ENCODE results near the genes CACNG8, TFPT and CNOT3.

DNA sequence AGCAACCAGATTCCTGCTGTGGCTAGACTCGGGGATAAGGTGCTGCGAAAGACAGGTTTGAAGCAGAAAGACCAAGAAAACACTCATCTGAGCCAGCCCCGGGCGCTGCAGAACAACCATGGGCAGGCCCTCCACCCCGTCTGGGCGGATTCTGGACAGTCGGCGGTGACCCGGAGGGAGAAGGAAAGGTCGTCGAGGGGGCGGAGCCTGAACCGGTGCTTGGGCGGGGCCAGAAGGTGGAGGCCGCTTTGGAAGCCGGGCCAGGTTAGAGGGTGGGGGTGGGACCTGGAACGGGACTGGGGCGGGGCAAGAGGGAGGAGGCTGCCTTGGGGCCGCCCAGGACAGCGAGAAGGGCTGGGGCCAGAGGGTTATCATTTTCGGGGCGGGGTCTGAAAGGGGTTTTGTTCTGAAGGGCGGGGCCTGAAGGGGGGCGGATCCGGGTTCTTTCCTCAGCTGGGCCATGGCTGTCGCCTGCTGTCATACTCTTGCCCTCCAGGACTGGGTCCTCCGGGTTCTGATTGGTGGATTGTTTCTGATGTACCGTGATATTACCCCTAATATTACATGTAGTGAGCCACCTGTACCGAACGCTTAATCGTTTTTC is 4.9 kb upstream of the ZNF765 start:
- PRO-cap: unidirectional peak, plus-strand start at position 158 of the sequence
- RAMPAGE, long total RNA, 2 experiments: no peak in any of the 2 experiments

DNA sequence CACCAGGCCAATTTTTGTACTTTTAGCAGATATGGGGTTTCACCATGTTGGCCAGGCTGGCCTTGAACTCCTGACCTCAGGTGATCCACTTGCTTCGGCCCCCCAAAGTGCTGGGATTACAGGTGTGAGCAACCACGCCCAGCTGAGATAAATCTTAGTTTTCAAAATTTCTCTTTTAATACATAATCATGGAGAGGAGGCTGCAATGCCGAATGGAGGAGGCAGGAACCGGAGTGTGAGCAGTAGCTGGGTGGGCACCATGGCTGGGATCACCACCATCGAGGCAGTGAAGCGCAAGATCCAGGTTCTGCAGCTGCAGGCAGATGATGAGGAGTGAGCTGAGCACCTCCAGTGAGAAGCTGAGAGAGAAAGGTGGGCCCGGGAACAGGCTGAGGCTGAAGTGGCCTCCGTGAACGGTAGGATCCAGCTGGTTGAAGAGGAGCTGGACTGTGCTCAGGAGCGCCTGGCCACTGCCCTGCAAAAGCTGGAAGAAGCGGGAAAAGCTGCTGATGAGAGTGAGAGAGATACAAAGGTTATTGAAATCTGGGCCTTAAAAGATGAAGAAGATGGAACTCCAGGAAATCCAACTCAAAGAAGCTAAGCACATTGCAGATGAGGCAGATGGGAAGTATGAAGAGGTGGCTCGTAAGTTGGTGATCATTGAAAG is 11.7 kb downstream of the ZNF813 start:
- PRO-cap: no peak
- RAMPAGE, long total RNA, 2 experiments: no peak in any of the 2 experiments

DNA sequence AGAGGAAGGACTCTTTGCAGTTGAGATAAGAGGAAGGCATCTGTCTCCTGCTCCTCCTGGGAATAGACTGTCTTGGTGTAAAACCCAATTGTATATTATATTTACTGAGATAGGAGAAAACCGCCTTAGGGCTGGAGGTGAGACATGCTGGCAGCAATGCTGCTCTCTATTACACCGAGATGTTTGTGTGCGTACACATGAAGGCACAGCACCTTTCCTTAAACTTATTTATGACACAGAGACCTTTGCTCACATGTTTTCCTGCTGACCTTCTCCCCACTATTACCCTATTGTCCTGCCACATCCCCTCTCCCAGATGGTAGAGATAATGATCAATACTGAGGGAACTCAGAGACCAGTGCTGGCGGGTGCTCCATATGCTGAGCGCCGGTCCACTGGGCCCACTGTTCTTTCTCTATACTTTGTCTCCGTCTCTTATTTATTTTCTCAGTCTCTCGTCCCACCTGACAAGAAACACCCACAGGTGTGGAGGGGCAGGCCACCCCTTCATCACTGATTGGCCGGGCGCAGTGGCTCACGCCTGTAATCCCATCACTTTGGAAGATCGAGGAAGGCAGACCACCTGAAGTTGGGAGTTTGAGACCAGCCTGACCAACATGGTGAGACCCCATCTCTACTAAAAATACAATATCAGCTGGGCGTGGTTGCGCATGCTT is 30.7 kb downstream of the ZNF813 start:
- PRO-cap: no peak
- RAMPAGE, long total RNA, 2 experiments: no peak in any of the 2 experiments

DNA sequence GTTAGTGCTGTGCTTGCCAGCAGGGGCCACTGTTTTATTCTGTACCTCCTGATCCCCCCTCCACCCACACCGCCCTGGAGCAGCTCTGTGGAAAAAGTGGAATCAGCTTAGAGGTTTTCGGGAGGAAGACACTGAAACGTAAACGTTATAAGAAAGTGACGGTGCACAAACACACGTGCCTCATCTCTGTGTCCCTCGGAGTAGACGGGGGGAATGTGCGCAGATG is 33.6 kb upstream of the ZNF331 start:
- PRO-cap: no peak
- RAMPAGE, long total RNA, 2 experiments: no peak in any of the 2 experiments

GRCh38 chr19:53581857-53582337 is 44.0 kb downstream of the ZNF331 start:
- PRO-cap: no peak
- RAMPAGE, long total RNA, 2 experiments: no peak in any of the 2 experiments

DNA sequence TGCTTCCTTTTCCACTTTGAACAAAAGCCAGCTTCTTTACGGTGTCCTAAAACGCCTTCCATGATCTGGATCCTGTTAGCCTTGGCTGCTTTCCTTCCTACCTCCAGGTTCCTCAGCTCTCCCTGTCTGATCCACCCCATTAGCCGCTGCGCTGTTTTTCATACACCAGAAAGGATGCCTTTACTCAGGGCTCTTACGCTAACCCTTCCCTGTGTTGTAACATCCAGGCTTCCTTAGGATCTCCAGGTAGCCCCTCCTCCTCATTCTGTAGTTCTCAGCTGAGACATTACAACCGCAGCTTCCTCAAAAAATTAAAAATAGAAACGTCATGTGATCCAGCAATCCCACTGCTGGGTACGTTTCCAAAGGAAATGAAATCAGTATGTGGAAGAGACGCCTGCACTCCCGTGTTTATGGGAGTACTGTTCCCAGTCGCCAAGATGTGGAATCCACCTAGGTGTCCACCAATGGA is 18.5 kb upstream of the MYADM start:
- PRO-cap: no peak
- RAMPAGE, long total RNA, 2 experiments: no peak in any of the 2 experiments

- PRO-cap: unidirectional peak, plus-strand start at chr19:53868361
- RAMPAGE, long total RNA, 2 experiments: no peak in any of the 2 experiments
Observed at GRCh38 chr19:53868248-53868436, 459 bp downstream of the MYADM start.

- PRO-cap: no peak
- RAMPAGE, long total RNA, 2 experiments: no peak in any of the 2 experiments
Observed at GRCh38 chr19:53962864-53963338, at the start of gene CACNG8. TSS of gene CACNG8 (plus strand) at chr19:53962937.

- PRO-cap: bidirectional peak, plus-strand start at chr19:54115777, minus-strand start at chr19:54115621
- RAMPAGE, long total RNA, 2 experiments: start-site peak on the plus strand in 2 of 2 experiments, at chr19:54115768-54115775 at its widest, 190 to 265 reads per replicate; start-site peak on the minus strand in 1 of 2 experiments, at chr19:54115291-54115339 at its widest, 15 reads per replicate
Observed at GRCh38 chr19:54114773-54116003, at the start of gene TFPT. TSS of gene TFPT (minus strand) at chr19:54115657.

GRCh38 chr19:54136486-54137559 is 739 bp upstream of the CNOT3 start:
- PRO-cap: bidirectional peak, plus-strand start at chr19:54136747, minus-strand start at chr19:54136729; unidirectional peak, minus-strand start at chr19:54137004
- RAMPAGE, long total RNA, 2 experiments: start-site peak on the minus strand in 2 of 2 experiments, at chr19:54137009-54137027 at its widest, 13 to 25 reads per replicate

DNA sequence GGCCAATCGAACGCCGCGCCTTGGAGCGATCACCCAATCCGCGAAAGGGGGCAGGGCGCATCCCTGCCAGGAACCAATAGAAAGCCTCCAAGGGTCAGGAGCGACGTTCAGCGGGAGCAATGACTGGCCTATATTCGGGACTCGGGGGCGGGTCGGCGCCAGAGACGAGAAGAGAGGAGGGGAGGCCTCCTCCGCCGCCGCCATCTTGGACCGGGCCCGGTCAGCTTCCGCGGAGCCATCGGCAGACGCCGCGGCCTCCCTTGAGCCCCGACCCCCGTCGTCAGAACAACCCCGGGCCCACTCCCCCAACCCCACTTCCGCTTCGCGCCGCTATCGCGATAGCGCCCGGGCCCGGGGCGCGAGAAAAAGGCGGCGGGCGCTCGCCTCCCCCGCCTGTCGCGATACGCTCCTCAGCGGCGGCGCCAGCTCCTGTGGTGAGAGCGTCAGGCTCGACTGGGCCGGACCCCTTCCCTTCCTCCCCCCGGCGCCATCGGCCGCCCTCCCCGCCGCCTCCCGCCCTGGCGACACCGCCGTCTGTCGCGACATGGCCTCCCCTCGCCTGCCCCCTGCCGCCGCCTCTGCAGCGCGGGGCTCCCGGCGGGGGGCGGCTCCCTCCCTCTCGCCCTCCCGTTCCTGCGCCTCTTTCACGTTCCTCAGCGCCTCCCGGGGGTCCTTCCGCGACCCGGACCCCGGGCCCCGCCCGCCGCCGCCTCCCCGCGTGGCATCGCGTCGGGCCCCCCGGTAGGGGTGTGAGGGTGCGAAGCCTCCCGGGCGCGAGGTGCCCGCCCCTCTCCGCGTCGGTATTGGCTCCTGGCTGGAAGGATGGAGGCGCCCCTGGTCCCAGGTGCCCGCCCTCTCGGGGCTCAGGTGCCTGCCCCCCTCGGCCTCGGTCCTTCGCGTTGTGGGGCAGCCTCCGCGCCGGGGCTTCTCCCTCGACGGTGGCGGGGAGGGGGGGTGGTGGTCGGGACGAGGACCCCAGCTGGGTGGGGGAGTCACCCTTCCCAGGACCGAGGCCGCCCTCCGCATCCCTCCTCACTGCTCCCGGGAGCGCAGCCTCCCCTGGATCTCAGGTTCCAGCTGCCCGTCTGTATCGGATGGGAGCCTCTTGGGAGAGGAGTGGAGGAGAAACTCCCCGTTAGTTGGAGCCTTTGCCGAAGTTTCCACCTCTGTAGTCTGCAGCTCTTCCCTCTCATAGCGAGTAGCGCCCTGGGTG is at the start of gene CNOT3:
TSS of gene CNOT3 (plus strand) at position 203 of the 1,213 bp plus-strand sequence.
- PRO-cap: unidirectional peak, plus-strand start at position 161 of the sequence
- RAMPAGE, long total RNA, 2 experiments: start-site peak on the plus strand in 2 of 2 experiments, centred at positions 197 to 199 of the sequence, 146 to 186 reads per replicate

DNA sequence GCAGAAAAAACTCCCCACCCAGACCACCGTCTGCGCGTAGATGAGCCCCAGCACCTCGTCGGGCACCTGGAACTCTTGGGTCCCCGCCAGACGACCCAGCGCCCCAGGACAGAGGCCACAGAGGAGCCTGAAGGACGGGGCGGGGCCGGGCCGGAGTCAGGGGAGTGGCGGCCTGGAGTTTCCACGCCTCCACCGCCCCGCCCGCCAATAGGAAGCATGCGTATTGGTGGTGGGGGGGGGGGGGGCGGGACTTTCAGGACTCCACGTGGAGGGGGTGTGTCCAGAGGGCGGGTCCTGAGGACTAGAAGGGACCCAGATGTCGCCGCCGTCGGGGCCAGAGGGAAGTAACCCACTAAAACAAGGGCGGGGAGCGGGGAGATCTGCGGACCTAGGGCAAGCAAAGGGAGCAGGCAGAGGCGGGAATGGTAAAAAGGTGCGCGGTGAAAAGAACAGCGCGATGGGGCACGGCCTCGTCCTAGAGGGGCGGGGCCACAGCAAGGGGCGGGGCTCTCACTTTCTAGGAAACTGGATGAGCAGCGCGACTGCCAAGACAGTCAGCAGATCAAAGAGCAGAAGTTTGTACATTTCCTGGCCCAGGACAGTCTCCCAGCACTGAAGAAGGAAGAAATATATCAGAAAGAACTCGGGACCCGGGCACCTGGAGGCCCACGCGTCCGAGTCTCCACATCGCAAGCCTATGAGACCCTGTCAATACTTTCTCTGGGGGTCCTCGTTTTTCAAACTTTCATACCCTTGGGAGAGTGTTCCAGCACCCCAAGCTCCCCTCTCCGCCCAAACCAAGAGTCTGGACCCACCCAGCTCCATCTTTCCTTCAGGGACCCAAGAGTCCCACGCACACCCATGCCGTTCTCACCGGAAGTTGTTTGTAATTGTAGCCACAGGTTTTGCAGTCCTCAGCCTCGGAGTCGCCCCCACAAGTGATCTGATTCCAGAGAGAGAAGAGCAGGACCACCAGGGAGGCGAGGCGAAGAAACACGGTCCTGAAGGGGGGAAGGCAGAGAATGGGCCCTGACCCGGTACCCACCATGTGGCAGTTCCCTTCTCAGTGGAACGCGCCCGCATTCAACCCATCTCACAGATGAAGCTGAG is 3.0 kb upstream of the LENG1 start:
- PRO-cap: bidirectional peak, plus-strand start at position 550 of the sequence, minus-strand start at position 266 of the sequence
- RAMPAGE, long total RNA, 2 experiments: no peak in any of the 2 experiments

DNA sequence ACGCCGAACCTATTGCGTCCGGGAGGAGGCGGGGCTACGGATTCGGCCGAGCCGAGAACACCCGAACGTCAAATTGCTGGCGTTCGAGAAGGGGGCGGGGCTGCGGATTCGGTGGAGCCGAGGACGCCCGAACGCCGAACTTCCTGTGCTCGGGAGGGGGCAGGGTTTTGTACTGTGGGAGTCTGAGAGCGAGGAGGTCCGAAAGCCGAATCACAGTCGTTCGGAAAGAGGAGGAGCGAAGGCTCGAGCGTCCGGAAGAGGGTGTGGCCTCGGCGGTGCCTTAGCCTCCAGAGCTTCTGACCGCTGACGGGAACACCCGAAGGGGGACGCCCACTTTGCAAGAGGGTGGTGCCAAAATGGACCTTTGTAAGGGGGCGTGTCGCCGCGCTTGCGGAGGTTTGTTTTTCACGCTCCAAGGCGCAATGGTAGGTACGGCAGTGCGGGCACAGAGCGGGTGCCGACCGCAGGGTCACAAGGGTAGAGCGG is 452 bp upstream of the TSEN34 start:
- PRO-cap: bidirectional peak, plus-strand start at position 283 of the sequence, minus-strand start at position 212 of the sequence
- RAMPAGE, long total RNA, 2 experiments: no peak in any of the 2 experiments

- PRO-cap: no peak
- RAMPAGE, long total RNA, 2 experiments: no peak in any of the 2 experiments
Observed at GRCh38 chr19:54276651-54277457, 4.1 kb downstream of the LILRB2 start.

DNA sequence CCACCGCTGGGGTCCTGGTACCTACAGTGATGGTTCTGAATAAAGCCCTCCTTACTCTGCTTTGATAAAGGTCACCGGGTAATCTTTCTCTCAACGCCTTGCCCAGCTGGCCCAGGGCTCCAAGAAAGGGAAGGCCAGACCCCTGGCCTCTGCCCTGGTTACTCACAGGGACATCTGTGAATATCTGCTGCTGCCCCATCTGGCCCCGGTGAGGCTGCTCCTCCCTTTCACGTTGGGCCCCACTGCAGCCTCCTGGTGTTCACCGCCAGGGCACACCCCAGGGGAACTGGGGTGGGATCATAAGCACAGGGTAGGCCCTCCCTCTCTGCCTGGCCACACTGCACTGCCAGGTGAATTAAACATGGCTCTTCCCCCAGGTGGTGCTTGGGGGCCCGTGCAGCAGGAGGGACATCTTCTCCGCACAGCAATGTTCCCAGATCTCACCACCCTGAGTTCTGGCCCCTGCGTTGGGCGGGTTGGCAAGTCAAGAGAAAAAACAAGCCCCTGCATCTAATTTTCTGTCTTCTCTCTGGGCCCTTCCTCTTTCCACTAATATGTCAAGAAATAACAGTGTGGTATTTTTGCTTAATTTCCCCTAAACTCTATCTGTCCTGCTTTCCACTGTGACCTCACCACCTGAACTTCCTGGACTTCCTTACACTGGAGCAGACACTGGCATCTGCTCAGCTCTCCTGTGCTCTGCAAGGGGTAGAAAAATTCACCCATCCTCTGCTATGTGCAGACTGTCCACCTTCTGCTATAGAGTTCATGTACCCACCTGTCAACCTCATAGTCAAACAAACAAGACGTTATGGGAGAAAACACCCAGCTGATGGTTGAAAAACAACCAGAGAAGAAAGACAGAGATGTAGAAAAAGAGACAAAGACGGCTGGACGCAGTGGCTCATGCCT is 12.5 kb downstream of the LAIR1 start:
- PRO-cap: no peak
- RAMPAGE, long total RNA, 2 experiments: no peak in any of the 2 experiments

- PRO-cap: no peak
- RAMPAGE, long total RNA, 2 experiments: no peak in any of the 2 experiments
Observed at GRCh38 chr19:54370385-54370851, 5.7 kb upstream of the LAIR1 start.

- PRO-cap: no peak
- RAMPAGE, long total RNA, 2 experiments: no peak in any of the 2 experiments
Observed at GRCh38 chr19:54387917-54388944, 23.5 kb upstream of the LAIR1 start.

GRCh38 chr19:54420805-54421440 is 5.7 kb downstream of the TTYH1 start:
- PRO-cap: no peak
- RAMPAGE, long total RNA, 2 experiments: no peak in any of the 2 experiments

DNA sequence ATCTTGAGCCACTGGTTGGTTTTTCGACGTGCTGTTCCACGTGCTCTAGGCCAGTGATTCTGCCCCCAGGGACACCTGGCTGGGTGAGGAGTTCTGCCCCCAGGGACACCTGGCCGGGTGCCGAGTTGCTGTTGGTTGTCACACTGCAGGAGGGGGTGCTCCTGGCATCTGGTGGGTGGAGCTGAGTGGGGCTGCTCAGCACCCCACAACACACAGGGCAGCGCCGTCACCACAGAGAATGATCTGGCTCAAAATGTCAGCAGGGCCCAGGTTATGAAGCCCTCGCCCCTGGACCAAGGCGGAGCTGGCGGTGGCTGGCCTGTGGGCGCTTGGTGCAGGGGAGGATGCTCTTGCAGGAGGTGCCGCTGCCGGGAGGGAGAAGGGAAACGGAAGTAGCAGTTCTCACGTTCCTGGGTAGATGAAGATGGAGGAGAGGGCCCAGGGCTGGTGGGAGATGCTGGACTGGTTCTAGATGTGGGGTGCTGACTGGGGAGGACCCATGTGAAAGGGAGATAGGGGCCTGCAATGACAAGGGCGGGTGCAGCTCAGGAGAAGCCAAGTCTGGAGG is 14.2 kb upstream of the LENG8 start:
- PRO-cap: no peak
- RAMPAGE, long total RNA, 2 experiments: no peak in any of the 2 experiments

- PRO-cap: unidirectional peak, minus-strand start at chr19:54439573
- RAMPAGE, long total RNA, 2 experiments: no peak in any of the 2 experiments
Observed at GRCh38 chr19:54438793-54439804, 9.9 kb upstream of the LENG8 start.